H9 (cell line): ENCODE data around the genes VPS52 and WDR46.

DNA sequence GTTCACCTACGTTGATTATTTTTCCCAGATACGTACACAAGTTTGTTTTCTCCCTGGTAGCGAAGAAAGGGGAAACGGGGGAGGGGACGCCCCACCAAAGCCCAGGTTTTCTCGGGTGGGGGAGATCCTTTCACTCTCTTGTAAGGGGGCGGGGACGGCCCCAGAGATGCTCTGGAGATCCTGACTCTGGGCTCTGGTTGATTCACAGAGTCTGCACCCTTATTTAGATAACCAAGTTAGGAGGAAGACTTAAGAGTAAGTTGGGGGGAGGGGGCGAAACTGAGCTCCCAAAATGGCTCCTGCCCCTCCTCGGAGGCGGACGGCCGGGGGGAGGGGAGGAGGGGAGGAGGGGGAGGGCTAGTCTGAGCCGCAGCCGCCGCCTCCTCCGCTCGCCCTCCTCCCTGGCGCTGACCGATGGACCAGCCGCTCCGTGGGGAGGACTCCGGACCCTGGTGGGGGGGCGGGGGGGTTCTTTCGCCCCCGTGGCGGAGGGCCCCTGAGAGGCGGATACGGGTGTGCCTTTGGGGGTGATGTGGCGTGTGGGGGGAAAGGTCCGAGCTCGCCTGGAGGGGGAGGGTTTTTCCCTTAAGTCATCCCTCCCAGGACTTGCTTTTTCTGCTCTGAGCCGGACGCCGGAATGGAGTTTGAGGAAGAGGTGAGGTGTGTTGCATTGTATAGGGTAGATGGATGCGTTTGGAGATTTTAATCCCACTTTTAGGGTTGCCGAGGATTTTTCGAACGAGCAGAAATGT, 2.3 kb downstream of the BRD2 start:
- PRO-cap: bidirectional peak, plus-strand start at position 360 of the sequence, minus-strand start at position 225 of the sequence

DNA sequence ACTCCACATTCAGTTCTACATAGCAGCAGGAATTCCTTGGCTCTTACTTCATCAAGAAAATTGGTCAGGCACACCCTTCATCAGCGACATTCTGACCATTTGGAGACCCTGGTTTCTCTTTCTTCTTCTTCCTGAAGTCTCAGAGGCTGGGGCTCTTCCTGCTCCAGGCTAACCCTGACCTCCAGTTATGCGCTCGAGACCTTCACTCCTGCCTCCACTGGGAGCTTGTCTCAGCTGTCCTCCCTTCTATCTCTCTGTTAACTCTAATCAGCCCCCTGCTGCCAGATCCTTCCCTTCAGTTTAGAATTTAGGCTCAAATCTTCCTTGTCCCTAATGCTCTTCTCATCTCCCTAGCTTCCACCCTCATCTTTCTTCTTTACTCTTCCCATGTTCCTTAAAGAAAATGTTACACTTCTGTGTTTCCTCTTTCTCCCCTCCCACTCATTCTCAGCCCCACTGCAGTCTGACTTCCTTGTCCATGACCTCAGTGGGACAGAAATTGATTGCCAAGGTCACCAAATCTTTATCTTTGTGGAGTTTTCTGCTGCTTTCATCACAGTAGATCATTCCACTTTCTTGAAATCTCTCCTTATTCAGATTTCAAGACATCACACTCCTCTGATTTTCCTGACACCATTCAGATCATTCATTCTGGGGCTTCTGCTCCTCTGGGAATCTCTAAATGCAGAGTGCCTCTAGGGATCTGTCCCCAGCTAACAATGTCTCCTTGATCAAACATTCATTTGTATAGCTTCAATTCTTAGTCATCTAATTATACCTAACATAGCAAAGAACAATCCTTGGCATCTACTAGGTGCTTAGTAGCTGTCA, 8.5 kb upstream of the HLA-DOA start:
- PRO-cap: no peak

GRCh38 chr6:33197615-33197960, 2.9 kb downstream of the RXRB start:
- PRO-cap: no peak

DNA sequence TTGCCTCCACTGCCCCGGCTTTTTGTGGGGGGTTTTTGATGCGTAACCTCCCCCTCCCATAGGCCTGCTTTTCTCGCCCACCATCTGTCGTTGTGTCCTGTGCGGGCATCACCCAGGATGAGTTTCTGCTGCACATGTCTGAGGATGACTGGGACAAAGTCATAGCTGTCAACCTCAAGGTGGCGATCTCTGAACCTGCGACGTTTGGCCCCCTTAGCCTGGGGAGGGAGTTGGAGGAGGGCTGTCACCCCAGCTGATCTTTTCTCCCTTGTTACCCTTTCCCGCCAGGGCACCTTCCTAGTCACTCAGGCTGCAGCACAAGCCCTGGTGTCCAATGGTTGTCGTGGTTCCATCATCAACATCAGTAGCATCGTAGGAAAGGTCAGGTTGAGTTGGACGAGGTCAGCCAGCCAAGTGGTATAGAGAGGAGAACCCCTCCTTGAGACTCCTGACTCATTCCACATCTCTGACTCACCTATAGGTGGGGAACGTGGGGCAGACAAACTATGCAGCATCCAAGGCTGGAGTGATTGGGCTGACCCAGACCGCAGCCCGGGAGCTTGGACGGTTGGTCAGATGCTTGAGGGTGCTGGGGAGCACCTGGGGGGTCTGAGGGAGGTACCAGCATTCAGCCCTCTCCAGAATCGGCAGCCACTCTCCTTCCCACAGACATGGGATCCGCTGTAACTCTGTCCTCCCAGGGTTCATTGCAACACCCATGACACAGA, 868 bp downstream of the HSD17B8 start:
- PRO-cap: no peak

GRCh38 chr6:33248335-33248863, 23.3 kb downstream of the VPS52 start:
- PRO-cap: unidirectional peak, minus-strand start at chr6:33248402

DNA sequence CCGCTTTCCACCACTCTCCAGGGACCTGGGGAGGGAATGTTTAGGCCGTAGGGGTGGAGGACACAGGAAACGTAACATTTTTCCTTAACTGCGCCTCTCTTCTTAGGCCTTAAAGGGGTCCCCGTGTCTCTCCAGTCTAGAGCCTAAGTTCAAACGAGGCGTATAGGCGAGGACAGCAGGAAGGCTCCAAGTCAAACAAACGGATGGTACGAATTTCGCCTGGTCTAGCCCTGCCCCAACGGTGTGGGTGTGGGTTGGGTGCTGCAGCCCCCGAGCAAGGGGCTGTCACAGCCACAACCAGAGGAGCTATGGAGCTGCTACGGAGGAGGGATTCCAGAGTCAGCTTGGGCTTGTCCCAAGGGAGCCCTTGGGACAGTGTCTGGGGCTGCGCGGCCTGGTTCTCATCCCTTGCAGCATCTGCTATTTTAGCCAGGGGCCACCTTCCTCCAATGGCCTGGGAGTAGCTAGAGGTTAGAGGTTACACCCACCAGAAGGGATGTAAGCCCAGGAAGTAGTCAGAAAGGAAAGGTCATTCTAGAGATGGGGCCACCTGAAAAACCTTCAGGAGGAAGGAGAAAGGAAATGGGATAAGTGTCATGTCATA, 21.9 kb downstream of the VPS52 start:
- PRO-cap: no peak

- PRO-cap: bidirectional peak, plus-strand start at chr6:33271635, minus-strand start at chr6:33271675; bidirectional peak, plus-strand start at chr6:33272077, minus-strand start at chr6:33271902
Measured at GRCh38 chr6:33271524-33272200, at the start of gene VPS52. Gene VPS52, minus strand, starts transcription at chr6:33271876.

DNA sequence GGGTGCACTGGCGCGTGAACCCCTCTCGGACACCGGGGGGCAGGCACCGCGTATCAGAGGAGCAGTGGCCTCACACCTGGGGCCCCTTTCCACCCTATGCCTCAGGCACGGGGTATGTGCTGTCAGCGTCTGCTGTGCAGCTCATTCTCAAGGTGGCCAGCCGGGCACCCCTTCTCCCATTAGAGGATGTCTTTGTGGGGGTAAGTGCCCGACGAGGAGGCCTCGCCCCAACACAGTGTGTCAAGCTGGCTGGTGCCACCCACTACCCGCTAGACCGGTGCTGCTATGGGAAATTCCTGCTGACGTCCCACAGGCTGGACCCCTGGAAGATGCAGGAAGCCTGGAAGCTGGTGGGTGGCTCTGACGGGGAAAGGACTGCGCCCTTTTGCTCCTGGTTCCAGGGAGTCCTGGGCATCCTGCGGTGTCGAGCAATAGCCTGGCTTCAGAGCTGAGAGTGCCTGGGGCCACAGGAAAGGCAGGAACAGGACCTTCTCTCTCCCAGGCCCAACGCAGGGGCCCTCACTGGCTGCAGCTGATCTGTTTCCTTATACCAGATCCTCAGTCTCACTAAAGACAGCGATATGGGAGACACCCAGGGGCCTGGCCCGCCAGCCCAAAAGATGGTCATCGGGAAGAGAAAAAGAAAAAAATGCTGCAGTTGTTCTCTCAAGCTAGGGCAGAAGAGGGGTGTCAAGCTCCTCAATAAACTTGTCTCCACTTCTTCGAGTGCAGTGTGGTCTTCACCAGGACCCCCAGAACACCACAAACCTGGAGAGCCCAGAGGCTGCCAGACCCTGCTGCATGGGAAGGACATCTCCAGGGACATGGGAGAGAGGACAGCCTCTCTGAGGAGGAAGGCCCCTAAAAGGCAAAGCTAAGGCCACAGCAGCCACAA, 1.4 kb downstream of the B3GALT4 start:
- PRO-cap: no peak

DNA sequence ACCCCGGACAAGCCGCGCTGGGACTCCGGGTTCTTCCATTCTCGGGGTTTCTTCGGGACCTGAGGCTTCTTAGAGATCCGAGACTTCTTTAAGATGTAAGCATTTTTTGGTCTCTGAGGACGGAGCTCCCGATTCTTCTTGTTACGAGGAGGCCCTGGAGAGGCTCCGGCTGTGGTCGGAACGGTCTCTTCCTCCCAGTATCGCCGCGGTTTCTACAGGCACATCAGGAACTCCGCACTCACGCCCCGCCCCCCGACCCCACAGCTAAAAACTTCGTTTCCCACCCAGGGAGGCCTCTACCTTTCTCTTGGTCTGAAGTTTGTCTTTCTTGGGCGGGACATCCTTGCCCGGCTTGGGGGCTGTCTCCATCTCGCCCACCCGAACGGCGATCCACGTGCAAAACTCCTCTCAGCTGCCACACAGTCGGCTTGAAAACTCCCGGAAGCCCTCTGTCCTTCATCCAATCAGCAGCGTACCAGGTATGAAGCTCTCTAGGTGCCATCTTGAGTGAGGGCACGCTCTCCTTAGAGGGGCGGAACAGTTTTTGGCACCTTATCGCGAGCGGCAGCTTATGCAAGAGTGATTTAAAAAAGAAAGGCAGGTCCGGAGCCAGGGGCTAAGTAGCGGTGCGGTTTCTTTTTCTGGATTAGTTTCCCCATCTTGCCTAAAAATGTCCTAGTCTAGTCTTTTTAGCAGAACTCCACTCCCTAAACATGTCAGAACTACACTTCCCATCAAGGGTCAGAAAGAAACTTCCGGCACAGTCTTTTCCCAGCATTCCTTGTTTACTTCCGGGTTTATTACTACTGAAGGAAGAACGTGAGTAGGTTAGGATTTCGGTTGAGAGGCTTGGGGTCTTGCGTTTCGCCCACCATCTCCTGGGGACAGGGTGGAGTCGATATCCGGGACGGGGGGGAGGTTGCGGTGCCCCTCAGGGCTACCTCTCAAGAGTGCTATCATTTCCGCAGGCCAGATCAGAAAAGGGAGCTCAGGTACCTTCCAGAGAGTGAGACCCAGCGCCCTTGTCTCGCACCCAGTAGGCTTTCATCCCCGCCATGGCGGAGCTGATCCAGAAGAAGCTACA, at the start of gene WDR46:
WDR46 (minus strand) TSS at position 438 of the 1,084 bp plus-strand sequence.
- PRO-cap: unidirectional peak, minus-strand start at position 214 of the sequence; bidirectional peak, plus-strand start at position 585 of the sequence, minus-strand start at position 404 of the sequence; bidirectional peak, plus-strand start at position 800 of the sequence, minus-strand start at position 743 of the sequence

- PRO-cap: no peak
Measured at GRCh38 chr6:33313668-33313726, 381 bp downstream of the TAPBP start.

GRCh38 chr6:33423318-33423741, 3.5 kb downstream of the SYNGAP1 start:
- PRO-cap: no peak

DNA sequence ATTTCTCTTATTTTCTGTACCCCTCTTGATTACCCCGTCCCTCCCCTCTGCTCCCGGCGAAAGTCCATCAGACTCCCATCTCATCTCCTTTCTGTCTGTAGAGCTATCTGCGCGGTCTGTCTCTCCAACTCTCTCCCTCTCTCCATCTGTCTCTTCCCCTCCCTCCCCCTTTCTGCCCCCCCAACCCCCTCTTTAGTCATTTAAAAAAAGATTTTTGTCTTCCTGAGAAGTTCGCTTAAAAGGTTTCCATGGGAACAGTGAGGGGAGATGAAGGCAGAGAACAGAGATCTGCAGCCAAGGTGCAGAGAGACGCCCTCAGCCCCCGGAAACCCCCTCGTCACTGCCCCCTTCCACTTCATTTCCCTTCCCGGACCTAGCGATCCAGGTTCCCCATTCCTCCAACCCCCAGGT, 6.6 kb downstream of the SYNGAP1 start:
- PRO-cap: no peak

DNA sequence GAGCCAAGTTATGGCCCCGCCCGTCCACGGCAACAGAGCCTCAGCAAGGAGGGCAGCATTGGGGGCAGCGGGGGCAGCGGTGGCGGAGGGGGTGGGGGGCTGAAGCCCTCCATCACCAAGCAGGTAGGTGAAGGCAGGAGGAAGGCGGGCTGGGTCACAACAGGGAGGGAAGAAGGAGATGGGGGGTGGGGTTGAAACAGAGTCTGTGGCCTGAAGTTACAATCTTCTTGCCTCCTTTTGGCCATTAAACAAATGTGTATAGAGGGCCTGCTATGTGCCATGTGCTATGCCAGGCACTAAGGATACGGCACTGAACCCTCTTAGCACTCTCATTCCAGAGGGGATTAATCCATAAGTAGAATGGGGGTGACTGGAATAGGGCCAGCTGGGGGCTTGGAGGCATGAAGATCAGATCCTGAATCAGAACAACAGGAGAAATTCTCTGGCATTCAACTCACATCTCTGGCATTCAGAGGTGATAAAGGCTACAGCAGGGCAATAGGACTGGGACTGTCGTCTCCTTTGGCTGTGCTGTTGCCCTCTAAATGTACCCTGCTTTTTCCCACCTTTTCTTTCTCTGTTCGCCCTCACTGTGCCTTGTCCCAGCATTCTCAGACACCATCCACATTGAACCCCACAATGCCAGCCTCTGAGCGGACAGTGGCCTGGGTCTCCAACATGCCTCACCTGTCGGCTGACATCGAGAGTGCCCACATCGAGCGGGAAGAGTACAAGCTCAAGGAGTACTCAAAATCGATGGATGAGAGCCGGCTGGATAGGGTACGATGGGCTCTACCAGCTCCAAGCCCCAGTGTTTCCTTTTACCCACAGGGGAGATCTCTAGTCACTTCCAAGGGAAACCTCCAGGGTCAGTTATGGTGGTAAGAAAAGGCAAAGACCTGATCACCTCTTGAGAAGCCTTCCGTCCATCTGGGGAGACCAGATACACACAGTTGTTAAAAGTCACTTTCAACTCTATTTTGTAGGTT, 10.2 kb upstream of the ZBTB9 start:
- PRO-cap: no peak

DNA sequence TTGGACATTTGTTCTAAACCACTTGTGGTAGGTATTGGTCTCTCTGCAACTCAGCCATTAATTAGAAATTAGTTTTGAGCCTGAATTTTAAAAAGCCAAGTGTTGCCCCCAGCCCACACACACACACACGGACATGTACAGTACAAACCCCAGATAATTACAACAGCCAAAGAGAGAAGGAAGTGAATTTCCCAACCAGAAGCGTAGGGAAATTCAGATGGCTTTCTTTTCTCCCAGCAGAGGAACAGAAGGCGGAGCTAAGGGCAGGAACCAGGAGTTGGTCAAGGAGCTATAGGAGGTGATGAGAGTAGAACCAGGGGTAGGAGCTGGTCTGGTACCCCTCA, 4.0 kb upstream of the ZBTB9 start:
- PRO-cap: no peak

GRCh38 chr6:33623794-33624114, 2.6 kb downstream of the ITPR3 start:
- PRO-cap: unidirectional peak, minus-strand start at chr6:33624022

DNA sequence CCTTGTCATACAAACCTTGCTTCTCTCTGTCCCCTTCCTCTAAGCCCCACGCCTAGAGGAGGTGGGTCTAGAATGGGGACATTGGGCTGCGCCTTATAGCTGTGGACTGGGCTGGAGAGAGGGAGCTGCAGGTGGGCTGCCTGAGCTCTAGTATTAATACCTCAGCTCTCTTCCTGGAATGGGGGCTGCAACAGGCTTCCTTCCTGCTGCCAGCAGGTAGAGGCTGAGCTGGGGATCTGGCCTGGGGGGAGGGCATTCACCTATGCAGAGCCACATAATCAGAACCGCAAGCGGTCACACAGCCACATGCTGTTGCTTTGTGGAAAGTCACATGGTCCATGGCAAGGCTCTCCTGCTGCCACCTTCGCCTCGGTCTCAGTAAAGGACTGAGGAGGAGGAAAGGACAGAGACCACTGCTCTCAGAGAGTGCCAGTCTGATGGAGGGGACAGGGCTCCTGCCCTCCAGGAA, 35.7 kb downstream of the ITPR3 start:
- PRO-cap: unidirectional peak, plus-strand start at position 381 of the sequence

DNA sequence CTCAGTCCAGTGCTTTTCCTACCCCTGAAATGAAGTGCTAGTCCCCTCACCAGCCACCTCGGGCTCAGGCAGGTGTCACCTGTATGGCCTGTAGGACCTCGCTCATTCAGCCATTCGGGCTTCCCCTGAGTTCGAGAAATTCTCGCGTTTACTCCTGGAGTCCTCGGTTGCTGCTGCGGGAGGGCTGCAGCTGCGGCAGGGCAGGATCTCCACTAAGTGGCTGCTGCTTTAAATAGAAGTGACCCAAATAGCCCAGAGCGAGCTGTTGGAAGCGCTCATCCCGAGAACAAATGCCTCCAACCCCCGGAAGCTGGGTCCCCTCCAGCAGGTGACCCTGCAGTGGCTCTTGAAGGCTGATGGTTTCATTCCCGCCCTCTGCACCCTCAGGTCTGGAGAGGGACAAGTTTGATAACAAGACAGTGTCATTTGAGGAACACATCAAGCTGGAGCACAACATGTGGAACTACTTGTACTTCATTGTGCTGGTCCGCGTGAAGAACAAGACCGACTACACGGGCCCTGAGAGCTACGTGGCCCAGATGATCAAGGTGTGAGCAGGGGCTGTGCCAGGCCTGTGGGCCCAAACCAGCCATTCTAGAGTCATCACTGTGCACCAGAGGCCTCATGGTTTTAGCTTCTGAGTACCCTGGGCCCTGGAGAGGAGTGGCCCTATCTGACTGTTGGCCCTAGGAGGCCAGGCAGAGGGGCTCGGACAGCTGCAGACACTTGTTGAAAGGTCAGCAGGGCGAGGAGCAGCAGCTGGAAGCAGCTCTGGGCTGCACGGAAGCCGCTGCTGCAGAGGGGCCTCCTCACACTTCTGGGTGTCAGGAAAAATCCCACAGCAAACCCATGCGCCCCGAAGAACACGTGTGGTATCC, 18.1 kb downstream of the UQCC2 start:
- PRO-cap: no peak

- PRO-cap: no peak
Measured at GRCh38 chr6:33718839-33719244, 7.3 kb upstream of the UQCC2 start.

- PRO-cap: no peak
Measured at GRCh38 chr6:33727713-33729180, 16.7 kb upstream of the UQCC2 start.

DNA sequence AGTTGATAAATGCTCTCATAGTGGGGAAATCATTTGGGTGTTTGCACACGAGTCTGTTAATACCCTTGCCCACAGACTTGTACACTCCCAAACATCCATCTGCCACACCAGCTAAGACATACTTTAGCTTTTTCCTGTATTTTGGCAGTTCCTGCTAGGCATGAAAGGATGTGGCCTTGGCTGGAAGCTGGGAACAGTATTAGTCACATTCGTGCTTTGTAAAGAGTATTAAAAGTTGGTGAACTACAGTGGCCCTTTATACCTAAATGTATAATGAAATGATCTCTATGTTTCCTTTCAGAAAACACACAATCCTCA, 1.6 kb downstream of the LEMD2 start:
- PRO-cap: no peak